Upper lobe of left lung (tissue), 5 donors: ENCODE data around the gene CD180.

- PRO-cap, 2 experiments = no peak in any of the 2 experiments
- RAMPAGE, long total RNA, 4 experiments = no peak in any of the 4 experiments
These were observed 40.5 kb upstream of the KIF2A start for GRCh38 chr5:62265503-62265835.

- PRO-cap, 2 experiments = no peak in any of the 2 experiments
- RAMPAGE, long total RNA, 4 experiments = no peak in any of the 4 experiments
These were observed 622 bp upstream of the KIF2A start for GRCh38 chr5:62305445-62305722.

DNA sequence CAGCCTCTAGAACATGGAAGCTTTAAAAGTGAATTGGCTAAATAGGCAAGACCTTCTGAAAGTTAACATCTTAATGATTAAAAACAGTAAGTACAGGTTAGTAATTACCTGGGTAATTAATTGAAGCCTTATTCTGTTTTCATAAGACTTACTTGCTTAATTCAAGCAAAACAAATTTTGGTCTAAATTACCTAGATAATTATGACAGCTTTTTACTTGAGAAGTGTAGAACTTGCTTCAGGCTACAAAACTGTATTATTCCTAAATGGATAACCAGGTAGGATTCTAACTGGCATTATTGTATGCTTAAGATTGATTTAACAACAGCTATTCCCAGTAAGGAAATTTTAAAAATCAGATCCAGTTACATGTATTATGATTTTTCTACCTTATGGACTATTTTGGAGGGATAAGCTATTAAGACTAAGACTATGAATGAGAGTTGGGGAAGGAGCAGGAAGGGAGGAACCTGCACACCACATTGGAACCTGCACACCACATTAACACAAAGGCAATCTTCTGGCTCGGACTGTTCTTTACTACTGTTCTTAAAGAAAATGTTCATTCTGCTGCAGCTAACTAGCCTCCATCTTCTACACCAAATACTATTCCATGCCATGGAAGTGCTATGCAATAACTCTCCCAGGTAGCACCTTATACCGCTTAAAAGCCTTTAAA is 13.4 kb downstream of the DIMT1 start:
- PRO-cap, 2 experiments = no peak in any of the 2 experiments
- RAMPAGE, long total RNA, 4 experiments = no peak in any of the 4 experiments

GRCh38 chr5:64163535-64164141 is 2.0 kb upstream of the RNF180 start:
- PRO-cap, 2 experiments = no peak in any of the 2 experiments
- RAMPAGE, long total RNA, 4 experiments = no peak in any of the 4 experiments

- PRO-cap, 2 experiments = no peak in any of the 2 experiments
- RAMPAGE, long total RNA, 4 experiments = no peak in any of the 4 experiments
These were observed 35.4 kb downstream of the CWC27 start for GRCh38 chr5:64804202-64804401.

DNA sequence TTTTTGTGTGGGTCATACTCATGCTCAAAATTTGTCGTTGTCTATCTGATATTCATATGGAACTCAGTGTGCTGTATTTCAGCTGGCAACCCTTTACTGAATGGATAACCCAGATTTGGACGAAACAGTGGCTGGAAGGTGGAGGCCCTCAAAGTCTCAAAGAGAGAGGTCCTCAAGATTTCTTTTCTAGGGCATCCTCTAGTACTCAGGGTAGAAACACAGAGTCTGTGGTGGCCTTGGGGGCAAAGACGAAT is 333.6 kb downstream of the CWC27 start:
- PRO-cap, 2 experiments = no peak in any of the 2 experiments
- RAMPAGE, long total RNA, 4 experiments = no peak in any of the 4 experiments

- PRO-cap, 2 experiments = no peak in any of the 2 experiments
- RAMPAGE, long total RNA, 4 experiments = no peak in any of the 4 experiments
These were observed 223.1 kb downstream of the ADAMTS6 start for GRCh38 chr5:65258568-65259056.

DNA sequence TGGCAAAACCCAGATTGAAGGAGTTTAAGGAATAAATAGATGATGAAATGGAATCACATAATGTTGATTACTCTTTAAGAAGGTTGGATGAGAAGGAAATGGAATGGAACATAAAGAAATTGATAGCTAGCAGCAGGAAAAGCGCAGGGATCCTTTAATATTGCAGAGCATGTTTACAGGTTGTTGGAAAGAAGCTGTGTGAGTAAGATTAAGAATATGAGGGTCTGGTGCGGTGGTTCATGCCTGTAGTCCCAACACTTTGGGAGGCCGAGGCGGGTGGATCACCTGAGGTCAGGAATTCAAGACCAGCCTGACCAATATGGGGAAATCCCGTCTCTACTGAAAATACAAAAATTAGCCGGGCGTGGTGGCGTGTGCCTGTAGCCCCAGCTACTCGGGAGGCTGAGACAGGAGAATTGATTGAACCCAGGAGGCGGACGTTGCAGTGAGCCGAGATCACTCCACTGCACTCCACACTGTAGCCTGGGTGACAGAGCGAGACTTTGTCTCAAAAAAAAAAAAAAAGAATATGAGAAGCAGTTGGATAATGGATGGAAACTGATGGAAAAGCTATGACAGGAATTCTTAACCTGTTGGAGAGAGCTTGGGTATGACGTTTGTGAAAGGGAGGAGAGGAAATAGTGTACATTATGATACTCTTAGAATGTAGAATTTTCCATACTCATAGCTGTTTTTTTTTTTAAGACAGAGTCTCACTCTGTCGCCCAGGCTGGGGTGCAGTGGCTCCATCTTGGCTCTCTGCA is 107.4 kb downstream of the ERBIN start:
- PRO-cap, 2 experiments = no peak in any of the 2 experiments
- RAMPAGE, long total RNA, 4 experiments = start-site peak on the plus strand in 2 of 4 experiments, centred at position 479 of the sequence, 14 to 15 reads per replicate

DNA sequence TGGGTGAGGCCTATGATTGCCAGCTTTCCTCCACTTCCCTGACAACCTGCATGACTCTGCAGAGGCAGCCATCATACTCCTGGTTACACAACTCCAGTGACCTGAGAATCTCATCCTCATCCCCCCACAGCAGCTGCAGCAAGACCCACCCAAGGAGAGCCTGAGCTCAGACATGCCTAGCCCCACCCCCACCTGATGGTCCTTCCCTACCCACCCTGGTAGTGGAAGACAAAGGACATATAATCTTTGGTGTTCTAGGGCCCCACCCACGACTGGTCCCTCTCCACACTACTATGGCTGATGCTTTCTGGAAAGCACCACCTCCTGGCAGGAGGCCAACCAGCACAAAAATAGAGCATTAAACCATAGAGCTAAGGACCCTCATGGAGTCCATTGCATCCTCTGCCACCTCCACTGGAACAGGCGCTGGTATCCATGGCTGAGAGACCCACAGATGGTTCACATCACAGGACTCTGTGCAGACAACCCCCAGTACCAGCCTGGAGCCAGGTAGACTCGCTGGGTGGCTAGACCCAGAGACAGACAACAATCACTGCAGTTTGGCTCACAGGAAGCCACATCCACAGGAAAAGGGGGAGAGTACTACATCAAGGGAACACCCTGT is 42.9 kb upstream of the SREK1 start:
- PRO-cap, 2 experiments = no peak in any of the 2 experiments
- RAMPAGE, long total RNA, 4 experiments = no peak in any of the 4 experiments

DNA sequence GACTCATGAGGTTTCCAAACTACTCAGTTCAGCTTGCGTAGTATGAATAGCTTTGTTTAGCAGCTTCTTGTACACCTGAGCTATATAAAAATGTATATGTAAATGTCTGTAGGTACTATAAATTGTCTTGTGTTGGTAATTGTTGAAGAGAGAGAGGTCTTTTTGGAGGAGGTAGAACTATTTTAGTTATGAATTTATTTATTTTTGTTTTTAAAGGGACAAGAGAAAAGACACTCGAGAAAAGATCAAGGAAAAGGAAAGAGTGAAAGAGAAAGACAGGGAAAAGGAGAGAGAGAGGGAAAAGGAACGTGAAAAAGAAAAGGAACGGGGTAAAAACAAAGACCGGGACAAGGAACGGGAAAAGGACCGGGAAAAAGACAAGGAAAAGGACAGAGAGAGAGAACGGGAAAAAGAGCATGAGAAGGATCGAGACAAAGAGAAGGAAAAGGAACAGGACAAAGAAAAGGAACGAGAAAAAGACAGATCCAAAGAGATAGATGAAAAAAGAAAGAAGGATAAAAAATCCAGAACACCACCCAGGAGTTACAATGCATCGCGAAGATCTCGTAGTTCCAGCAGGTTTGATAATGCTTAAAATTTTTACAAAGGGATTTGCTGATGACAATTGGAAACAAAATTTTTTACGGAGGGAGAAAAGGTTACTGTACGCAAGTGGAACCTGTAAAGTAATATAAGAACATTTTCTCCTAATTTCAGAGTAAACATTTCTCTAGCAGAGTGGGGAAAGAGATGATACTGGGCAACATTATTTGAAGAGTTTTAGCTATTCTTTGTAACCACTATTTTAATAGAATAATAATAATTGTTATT is 26.5 kb downstream of the SREK1 start:
- PRO-cap, 2 experiments = no peak in any of the 2 experiments
- RAMPAGE, long total RNA, 4 experiments = start-site peak on the plus strand in 3 of 4 experiments, centred at positions 238 to 576 of the sequence, 17 to 88 reads per replicate

DNA sequence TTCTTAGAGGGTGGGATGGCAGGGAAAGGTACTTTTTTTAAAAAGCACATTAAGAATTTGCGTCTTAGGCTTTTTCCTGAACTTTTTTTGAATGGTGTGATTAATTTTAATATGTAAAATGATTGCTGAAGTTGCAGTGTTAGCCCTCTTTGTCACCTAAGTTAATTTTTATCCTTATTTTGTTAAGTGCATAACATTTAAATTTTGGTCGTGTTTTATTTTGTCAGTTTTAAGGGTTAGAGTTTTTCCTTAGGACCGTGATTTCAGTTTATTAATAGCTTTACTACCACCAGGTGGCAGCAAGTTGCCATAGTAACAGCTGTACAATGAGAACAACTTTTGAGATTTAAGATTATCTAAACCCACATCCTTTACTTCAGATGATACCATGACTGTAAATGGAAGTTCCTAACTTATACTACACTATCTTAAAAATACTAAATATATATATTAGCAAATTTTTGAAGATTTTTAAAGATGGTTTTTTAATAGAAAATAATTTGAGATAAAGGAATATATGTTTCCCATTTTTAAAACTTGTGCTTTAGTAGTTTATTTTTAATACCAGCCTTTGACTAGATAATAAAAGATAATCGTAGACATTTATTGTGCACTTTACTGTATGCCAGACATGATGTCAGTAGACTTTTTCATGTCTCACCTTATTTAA is 27.2 kb downstream of the SREK1 start:
- PRO-cap, 2 experiments = no peak in any of the 2 experiments
- RAMPAGE, long total RNA, 4 experiments = no peak in any of the 4 experiments

DNA sequence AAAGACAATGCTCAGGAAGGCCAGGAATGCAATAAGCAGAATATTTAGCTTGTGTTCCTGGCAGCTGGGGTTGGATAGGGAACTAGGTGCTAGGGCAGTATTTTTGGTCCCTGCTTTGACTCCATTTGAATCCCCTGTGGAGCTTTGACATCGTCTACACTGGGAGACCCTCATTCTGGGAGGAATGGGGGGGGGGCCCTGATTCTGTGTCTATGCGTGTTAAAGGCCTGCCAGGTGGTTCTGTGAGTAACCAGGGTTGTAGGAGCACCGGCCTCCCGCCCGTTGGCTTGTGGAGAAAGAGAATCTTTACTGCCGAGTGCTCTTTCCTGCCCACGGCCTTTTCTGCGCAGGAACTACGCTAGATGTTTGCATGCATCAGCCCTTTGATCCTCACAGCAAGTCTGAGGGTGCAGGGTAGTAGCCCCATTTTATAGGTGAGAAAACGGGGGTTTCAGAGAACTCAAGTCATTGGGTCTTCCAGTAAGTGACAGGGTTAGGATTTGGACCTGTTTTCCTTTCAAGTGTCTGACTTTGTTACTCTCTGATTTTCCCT is 21.7 kb downstream of the MAST4 start:
- PRO-cap, 2 experiments = no peak in any of the 2 experiments
- RAMPAGE, long total RNA, 4 experiments = no peak in any of the 4 experiments

DNA sequence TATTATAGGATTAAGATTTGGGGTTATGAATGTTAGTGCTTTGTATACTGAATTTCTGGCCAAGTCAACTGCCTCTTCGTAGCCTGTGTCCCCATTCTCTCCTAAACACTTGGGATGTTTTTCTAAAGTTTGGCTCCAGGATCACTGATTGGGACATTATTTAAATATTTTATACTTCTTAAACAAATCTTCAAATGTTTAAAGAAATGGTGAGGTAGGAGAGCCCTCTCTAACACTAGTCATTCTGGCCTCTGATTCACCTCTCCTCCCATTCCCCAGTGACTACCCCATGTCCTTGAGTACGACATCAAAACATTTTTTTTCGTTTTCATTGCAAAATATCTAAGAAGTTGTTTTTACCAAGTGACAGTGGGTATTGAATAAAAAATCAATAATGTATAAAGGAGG is 50.9 kb downstream of the MAST4 start:
- PRO-cap, 2 experiments = no peak in any of the 2 experiments
- RAMPAGE, long total RNA, 4 experiments = no peak in any of the 4 experiments

DNA sequence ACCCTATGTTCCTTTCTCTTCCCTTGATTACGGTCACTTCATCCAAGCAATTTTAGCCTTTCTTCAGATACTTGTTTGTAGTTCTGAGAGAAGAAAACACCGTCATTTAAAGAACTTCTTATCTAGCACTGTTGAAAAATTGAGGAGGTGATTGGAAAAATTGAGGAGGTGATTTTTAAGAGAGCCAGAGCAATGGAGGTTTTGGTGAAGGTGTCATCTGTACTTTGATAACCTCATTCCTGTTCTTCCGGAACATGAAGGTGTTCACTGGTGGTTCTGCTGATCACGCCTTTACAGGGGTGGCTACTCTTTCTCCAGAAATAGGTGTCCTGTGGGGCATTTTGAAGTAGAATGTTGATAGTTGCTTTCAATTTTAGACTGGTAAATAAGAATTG is 94.4 kb downstream of the MAST4 start:
- PRO-cap, 2 experiments = no peak in any of the 2 experiments
- RAMPAGE, long total RNA, 4 experiments = no peak in any of the 4 experiments

DNA sequence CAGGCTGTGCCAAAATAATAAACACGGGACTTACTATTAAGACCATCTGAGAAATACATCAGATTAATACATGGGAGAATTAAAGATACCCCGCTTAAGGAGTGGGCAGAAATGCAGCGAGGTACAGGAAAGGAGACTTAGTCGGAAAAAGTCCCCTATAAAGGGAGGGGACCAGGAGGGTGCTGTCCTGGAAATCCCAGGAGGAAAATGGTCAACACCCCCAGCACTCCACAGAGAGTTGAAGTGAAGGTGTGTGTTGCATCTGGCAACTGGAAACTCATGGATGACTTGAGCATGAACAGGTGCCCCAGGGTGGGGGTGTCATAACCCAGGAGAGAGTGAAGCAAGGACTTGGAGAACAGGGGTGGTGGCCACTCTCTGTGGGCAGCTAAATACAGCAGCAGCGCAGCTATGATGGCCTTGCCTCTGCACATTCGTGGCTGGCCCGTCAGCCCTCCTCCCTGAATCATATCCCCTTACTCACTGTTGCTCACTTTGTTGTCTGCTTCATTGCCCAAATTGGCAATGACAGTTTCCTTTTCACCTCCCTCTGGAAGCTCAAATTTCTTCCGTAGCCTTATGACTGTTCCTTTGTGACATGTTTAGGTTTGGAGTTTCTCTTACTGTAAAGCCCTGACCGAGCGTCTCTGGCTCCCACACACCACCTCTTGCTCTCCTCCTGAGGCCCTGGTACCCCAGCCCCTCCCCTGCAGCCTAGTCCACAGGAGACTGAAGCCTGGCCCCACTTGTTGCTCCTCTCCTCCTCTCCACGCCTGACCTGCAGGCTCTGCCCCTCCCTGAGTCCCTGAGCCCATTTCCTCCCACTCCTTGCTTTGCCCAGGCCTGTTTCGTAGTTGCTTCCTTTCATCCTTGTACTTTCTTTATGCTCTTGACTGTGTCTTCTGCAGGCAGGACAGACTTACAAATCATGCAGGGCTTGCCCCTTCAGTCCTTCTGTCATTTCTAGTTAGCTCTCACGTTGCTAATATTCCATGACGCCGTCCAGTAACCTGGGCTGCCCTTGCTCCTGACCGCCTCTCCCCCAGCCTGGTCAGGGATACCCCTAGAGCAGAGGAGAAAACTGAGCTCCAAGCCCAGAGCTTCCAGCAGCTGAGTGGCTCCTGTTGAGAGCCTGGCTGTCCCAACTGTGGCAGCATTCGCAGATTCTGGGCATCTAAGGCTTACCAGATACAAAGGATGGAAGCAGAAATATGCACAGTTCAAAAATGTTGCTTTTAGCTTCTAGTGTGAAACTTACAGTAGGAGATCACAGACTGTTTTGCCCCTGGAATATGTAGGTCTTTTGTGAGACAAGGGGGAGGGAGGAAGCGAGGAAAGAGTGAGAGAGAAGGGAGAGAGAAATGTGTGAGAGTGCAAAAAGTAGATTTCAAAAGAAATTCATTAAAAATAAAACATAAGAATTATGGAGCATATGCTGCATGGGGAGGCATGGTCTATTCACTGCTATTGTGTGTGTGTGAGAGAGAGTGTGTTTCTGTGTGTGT is 185.5 kb downstream of the CD180 start:
- PRO-cap, 2 experiments = peak in 1 of 2 experiments; most common minus-strand start position 470 of the sequence (in 1)
- RAMPAGE, long total RNA, 4 experiments = start-site peak on the plus strand in 3 of 4 experiments, centred at positions 1,062 to 1,229 of the sequence, 7 to 31 reads per replicate

DNA sequence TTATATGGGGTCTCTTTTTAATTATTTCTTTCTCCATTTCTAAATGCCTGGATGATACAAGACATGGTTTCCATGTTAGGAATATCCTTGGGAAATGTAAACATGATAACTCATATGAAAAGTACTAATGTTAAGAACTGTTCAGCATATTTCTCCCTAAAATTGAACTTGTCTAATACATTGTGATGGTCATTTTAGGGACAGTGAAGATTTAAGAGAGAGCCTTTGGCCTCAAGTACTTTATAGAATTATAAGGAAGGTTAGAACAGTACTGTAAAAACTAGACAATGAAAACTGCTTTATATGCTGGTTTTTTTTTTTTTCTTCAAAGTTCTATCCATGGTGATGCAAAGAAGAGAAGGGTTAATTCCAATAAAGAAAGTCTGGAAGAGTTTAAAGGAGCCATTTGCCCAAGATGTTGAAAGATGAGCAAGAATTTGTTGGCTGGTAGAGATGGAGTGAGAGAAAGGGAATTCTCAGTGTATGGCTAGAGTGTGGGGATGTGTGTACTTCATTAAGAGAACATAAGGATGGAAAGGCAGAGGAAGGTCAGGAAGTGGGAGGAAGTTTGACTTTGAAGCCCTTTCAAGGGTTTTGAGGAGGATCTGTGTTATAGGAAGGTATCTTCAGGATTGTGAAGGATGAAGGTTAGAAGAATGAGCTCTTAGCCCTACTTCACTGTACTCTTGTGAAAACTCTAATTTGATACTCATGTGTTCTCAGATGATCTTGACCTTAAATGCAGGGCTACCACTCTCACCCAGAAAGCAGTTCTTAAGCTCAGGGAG is 141.7 kb downstream of the CD180 start:
- PRO-cap, 2 experiments = no peak in any of the 2 experiments
- RAMPAGE, long total RNA, 4 experiments = start-site peak on the plus strand in 3 of 4 experiments, centred at positions 288 to 657 of the sequence, 19 to 31 reads per replicate

GRCh38 chr5:67194185-67194678 is 2.4 kb downstream of the CD180 start:
- PRO-cap, 2 experiments = no peak in any of the 2 experiments
- RAMPAGE, long total RNA, 4 experiments = no peak in any of the 4 experiments

GRCh38 chr5:67196287-67197331 is at the start of gene CD180:
Gene CD180, minus strand, starts transcription at chr5:67196799.
- PRO-cap, 2 experiments = no peak in any of the 2 experiments
- RAMPAGE, long total RNA, 4 experiments = start-site peak on the minus strand in 2 of 4 experiments, at chr5:67196770-67196799 at its widest, 10 to 19 reads per replicate

DNA sequence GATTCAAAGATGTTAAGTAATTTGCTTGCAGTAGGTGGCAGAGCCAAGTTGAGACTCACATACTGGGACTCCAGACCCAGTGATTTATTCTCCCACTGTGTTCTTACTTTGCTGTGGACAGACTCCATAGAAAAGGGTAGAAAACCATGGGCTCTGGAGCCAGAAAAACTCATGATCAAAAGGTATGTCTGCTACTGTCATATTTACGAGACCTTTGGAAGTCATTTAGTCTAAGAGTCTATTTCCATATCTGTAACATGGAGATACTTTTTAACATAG is 181.9 kb upstream of the CD180 start:
- PRO-cap, 2 experiments = no peak in any of the 2 experiments
- RAMPAGE, long total RNA, 4 experiments = no peak in any of the 4 experiments

DNA sequence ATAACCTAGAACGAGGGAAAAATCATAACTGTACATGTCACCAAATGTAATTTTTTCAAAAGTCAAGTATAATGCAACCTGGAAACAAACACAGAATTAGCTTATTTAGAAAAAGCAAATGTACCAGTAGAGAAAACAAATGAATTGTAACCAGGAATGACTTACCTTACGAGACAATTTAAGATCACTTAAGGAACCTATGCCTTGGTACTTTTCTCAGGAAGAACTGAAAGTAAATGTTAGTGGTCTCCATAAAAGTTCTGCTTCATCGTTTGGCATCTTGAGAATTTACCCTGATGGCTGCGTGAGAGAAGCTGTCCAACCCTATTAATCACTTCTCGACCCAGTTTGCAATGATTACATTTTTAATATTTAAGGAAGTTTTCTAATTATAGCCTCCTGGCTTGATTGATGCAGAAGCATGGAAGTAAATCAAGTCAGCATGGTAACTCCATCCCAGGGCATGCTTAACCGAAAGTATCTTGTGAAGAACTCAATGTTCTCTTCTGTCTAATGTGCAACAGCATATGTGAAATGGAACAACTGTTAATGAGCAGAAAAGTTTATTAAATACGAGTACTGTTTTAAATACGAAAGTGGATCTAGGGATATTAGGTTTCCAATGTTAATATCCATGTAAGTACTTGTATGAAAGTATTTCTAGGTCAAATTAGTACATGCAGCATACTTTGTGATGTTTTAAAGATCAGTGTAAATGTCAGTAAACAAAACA is 278.8 kb upstream of the CD180 start:
- PRO-cap, 2 experiments = peak in 1 of 2 experiments; most common minus-strand start position 340 of the sequence (in 1)
- RAMPAGE, long total RNA, 4 experiments = no peak in any of the 4 experiments